Bronchial lymph node (tissue), 1 donor: ENCODE results near the genes TBC1D20, SCRT2, PSMF1, RAD21L1 and NSFL1C.

GRCh38 chr20:300953-301697 is 3.8 kb downstream of the ZCCHC3 start:
- PRO-cap = no peak

- PRO-cap = no peak
Observed at GRCh38 chr20:401731-402384, 6.2 kb upstream of the RBCK1 start.

- PRO-cap = no peak
Observed at GRCh38 chr20:409369-410359, 1.6 kb downstream of the RBCK1 start.

DNA sequence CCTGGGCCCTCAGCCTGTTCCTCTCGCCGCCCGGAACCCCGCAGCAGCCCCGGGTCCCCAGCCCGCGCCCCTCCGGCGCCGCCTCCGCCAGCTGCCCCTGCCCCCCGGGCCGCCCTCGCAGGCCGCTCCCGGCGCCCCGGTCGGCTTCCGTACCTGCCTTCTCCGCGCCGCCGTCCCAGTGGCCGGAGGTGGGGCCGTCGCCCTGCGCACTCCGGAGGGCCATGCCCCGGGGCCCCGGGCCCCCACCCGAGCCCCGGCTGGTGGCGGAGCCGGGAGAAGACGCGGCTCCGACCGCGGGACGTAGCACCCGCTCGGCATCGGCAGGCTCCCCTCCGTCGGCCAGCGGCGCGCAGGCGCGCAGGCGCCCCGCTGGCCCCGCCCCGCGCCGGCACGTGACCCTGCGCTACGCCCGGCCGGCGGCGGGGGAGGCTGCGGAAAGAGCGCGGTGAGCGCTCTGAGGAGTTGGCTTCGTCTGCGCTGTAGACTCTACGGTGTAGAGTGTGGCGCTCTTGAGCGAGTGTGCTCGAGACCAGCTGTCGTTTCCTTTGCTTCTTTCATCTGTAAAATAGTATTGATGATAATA is at the start of gene TBC1D20:
TSS of gene TBC1D20 (minus strand) at position 351 of the 583 bp plus-strand sequence.
- PRO-cap = bidirectional peak, plus-strand start at position 434 of the sequence, minus-strand start at position 322 of the sequence

- PRO-cap = no peak
Observed at GRCh38 chr20:494377-495379, 32.3 kb upstream of the TBC1D20 start.

GRCh38 chr20:568081-568652 is 24.6 kb upstream of the CSNK2A1 start:
- PRO-cap = no peak

DNA sequence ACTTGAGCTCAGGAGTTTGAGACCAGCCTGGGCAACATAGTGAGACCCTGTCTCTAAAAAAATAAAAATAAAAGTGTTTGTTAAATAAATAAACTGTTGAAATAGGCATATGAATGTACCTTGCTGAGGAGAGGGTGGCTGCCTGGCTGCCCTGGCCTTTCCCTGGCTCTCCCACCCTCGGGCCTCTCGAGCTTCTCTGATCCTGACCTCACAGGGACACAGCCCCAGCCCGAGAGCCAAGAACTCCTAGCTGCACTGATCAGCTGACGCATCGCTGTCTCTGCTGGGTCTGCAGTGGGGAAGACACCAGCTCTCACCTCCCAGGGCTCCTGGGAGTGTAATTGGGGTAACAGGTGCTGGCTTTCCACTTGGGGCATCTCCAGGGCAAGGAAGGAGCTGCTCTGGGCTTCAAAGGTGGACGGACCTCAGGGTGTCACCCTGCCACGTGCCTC is 7.0 kb downstream of the TCF15 start:
- PRO-cap = no peak

GRCh38 chr20:609214-609824 is 790 bp downstream of the TCF15 start:
- PRO-cap = no peak

DNA sequence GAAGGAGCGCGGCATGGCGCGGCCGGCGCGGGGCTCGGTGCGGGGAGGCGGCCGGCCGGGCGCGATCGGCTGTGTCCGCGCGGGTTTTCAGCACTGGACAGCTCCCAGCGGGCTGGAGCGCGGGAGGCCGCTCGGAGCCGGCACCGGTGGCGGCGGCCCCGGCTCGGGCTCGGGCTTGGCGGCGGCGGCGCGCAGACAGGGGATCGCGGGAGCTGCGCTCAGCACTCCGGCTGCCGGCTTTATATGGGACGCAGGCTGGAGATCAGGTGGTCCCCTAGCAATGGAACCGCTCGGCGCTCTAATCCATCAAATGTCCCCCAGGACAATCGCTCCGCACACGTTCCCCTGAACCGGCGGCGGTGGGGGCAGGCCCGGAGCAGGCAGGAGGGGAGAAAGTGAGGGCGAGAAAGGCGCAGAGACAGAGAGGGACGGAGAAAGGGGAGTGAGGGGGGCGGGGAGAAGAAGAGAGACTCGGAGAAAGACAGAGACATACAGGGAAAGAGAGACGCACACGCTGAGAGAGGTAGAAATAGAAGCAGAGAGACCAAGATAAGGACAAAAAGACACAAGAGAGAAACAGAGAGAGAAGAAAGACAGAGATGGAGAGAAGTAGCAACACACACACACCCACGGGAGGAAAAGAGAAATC is at the start of gene SCRT2:
TSS of gene SCRT2 (minus strand) at position 216 of the 649 bp plus-strand sequence.
- PRO-cap = no peak

DNA sequence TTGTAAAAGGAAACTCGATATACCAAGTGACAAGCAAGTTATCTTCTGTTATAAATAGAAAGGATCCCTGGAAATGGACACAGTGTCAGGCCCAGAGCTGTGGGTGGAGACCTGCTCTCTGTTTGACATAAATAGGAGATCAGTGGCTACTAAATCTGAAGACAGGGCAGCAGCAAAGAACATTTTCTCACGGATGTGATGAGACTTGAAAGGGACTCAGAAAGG is 12.4 kb upstream of the FAM110A start:
- PRO-cap = no peak

- PRO-cap = no peak
Observed at GRCh38 chr20:835450-836170, 2.1 kb downstream of the FAM110A start.

GRCh38 chr20:891256-891962 is 24.7 kb downstream of the ANGPT4 start:
- PRO-cap = no peak

DNA sequence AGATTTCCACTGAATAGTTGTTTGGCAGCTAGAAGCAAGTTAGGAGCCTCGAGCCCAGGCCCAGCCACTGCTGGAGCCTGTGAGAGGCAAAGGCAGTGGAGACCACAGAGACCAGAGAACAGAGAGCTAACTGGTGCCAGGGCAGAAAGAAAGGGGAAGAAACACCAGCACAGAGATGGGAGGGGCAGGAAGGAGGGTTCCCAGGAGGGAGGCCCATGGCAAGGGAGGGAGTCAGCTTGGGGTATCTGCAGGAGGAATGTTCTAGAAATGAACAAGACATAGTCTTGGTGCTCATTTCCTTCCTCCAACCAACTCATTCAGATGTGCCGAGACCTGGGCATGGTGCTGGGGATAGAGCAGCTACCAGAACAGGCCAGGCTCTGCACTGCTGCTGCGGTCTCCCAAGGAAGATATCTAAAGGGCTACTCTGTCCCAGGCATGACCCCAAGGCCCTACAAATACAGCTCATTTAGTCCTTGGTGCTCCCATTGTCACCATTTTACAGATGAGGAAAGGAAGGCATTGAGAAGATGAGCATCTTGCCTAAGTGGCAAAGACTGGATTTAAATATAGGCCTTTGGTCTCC is 10.6 kb downstream of the ANGPT4 start:
- PRO-cap = no peak

DNA sequence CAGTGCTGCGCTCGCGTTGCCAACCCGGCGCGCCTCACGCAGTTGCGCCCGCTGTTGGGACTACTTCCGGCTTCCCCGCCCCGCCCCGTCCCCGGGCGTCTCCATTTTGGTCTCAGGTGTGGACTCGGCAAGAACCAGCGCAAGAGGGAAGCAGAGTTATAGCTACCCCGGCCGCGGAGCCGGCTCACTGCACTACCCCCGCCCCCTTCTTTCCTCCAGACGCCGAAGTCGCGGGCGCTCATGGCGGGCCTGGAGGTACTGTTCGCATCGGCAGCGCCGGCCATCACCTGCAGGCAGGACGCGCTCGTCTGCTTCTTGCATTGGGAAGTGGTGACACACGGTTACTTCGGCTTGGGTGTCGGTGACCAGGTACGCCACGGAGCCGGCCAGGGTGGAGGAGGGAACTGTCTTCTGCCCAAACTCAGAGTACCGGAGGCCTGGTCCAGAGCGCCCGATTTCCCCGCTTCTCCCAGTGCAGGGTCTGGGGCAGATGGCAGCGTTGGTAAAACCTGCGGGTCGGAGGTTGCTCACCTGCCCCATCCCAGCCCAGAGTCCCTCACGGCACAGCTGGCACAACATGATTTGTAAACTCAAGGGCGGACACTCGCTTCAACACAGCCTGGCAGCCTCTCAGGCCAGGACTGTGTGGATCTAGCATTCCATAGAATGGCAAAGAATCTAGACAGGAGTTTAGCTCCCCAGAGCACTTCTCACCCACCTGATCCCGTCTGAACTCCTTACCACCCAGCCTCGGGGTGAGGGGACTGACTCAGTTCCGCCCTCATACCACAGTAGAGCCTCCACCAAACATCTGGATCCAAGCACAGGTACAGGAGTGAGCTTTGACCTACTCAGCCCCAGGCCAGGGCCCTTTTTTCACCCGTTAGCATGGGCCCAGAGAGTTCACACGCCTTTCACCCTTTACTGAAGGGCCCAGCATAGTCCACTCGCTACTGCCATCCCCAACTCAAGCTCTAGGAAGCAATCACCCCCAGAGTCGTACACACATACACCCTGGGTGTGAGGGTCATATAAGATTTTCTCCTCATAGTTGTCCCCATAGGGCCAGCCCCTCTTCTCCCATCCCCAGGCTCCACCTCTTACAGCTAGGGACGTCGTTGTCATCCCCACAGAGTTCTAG is at the start of gene PSMF1:
TSS of gene PSMF1 (plus strand) at position 69 of the 1,141 bp plus-strand sequence.
- PRO-cap = bidirectional peak, plus-strand start at position 109 of the sequence, minus-strand start outside the sequence

DNA sequence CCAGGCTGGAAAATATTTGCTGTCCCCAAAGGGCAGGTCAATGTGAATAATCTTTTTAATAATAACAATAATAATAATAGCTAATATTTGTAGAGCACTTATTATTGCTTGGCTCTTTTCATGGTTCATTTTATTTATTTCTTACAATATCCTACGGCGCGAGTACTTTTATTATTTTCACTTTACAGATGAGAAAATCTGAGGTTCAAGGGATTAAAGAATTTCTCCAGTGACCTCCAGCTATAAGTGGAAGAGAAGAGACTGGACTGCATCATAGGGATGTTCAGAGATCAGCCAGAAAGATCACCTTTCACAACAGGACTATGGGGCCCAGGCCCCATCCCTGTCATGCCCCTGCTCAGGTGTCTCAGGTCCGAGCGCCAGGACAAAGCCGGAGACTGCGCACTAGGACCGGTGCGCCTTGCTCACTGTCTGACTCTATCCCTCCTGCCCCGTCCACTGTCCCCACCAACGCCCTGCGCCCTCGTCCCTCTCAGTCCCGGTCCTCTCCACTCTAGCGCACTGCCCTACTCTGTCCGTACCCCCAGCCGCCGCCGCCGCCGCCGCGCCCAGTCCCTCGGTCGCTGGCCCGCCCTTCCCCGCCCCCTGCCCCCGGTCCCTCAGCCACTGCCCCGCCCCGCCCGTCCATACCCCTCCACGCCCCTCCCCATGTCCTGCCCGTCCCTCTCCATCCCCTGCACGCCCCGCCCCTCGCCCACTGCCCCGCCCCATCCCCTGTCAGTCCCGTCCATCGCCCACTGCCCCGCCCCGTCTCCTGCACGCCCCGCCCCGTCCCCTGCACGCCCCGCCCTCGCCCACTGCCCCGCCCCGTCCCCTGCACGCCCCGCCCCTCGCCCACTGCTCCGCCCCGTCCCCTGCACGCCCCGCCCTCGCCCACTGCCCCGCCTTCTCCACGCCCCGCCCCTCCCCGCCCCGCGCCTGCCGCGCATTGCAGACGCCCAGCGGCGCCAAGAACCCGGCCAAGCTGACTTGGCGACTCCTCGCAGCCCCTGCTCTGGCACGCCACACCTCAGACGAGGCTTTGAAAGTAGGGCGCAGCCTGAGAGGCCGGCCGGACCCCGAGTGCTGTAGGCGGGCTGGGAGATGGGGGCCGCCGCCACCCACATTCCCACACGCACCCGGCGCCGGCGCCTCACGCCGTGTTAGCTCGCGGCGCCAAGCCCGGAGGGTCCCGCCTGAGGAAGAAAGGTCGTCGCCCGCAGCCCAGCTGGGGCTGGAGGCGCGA is at the start of gene RAD21L1:
TSS of gene RAD21L1 (plus strand) at position 952 of the 1,246 bp plus-strand sequence.
- PRO-cap = unidirectional peak, minus-strand start at position 571 of the sequence; unidirectional peak, plus-strand start at position 983 of the sequence

- PRO-cap = bidirectional peak, plus-strand start at chr20:1325925, minus-strand start at chr20:1325757; unidirectional peak, minus-strand start at chr20:1326206
Observed at GRCh38 chr20:1325615-1326676, 3.0 kb downstream of the SDCBP2 start.

GRCh38 chr20:1390952-1391557 is 1.8 kb downstream of the FKBP1A start:
- PRO-cap = no peak

- PRO-cap = bidirectional peak, plus-strand start at chr20:1467022, minus-strand start at chr20:1466837
Observed at GRCh38 chr20:1466755-1467374, at the start of gene NSFL1C. TSS of gene NSFL1C (minus strand) at chr20:1466849.

DNA sequence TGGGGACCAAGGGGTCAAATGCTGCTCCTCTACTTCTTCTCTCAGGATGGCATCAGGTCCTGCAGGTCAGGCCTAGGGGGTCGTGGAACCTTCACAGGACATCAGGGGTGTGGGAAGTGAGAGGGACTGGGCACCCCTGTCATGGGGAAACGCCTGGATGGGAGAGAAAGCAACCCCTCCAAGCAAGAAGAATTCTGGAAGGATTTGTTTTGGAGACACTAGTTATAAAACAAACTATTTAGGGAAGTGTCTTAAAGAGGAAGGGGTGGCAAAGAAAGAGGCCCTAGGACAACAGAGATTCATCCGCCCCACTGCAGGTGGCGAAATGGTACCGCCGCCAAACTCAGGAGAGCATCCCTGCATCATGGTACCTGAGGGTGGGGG is 20.7 kb downstream of the SIRPD start:
- PRO-cap = unidirectional peak, minus-strand start at position 196 of the sequence

DNA sequence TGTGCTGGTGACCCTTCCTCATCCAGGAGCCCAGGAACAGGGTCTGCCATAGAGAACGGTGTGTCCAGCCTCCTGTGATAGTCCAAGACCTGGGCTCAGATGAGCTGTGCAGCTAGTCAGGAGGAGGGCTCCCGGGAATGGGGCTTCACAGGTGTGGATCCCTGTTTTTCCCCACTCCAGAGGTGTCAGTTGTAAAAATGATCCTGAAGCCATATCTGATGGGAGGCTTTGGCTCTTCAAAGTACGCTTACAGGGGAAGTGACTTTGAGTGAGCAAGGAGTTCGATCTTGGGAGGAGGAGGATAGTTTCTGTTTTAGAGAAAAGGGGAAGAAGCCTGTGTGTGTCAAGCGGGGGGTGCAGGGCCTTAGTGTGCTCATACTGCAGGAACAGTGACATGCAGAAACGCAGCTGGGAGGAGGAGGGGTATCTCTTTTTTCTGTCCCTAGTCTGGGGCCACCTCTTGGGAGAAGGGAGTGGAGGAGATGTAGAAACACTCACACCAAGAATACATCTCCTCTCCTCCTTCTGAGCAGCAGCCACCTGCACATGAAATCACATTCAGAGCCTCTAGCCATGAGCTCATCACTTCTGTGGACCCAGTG is 19.9 kb downstream of the SIRPD start:
- PRO-cap = no peak